ENCODE measurements around the gene ADGB.

- RAMPAGE, long total RNA = no peak
- RRBS = no CpG with 5 or more reads among the region's 2 CpGs
These were observed 20.7 kb downstream of the STX11 start for GRCh38 chr6:144171099-144171382.

- RAMPAGE, long total RNA = no peak
- RRBS = no CpG with 5 or more reads among the region's 5 CpGs
These were observed 24.4 kb downstream of the STX11 start for GRCh38 chr6:144174731-144175118.

DNA sequence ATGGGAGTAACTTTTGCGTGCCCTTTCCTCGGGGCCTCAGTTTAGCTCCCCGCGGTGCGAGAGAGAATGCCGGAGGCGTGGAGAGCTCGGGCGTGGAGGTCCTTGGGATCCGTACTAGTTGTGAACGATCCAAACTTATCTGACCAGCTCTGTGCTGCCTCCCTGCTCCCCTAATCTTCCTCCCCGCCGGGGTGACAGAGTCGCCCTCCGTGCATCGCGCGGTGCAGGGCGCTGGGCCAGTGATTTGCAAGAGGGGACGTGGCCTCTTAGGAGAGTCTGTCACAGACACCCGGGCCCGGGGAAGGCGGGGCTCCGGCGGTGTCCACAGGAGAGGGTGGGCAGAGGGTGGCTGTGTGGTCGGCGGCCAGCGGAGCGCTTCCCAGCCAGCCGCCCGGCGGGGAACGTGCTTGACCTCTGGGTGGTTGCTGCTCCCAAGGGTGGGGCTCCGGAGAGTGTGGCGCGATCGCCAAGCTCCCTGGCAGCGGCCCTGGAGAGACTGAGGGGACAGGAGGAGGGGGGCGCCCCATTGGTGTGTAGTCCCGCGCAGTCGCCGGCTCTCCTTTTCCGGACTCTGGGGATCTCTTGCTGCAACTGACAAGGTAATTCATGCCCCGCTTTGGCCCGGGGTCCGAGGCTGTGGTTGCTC is 961 bp downstream of the UTRN start:
- RAMPAGE, long total RNA = no peak
- RRBS = 1% methylated on average over 34 of the region's 47 CpGs

GRCh38 chr6:144298209-144298713 is 13.1 kb downstream of the UTRN start:
- RAMPAGE, long total RNA = no peak
- RRBS = no CpG with 5 or more reads among the region's 7 CpGs

DNA sequence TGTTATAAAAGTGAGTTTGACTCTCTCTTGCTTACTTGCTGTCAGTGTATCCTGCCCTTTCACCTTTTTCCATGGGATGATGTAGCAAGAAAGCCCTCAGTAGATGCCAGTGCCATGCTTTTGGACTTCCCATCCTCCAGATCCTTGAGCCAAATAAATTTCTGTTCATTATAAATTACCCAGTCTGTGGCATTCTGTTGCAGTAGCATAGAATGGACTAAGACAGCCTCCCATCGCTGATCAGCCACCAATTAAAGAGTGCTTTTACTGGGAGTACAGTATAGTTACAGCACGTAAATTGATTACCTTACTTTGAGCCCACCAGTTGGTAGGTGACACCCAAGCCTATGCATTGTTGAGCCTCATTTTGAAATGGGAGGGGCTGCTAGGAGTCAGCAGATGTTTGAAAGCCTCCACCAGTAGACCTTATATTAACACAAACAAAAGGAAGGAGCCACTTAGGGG is 40.2 kb downstream of the UTRN start:
- RAMPAGE, long total RNA = no peak
- RRBS = no CpG with 5 or more reads among the region's 2 CpGs

- RAMPAGE, long total RNA = no peak
- RRBS = no CpG with 5 or more reads among the region's 6 CpGs
These were observed 50.8 kb downstream of the UTRN start for GRCh38 chr6:144335784-144336471.

- RAMPAGE, long total RNA = no peak
- RRBS = no CpG with 5 or more reads among the region's 2 CpGs
These were observed 76.9 kb downstream of the UTRN start for GRCh38 chr6:144361844-144362611.

DNA sequence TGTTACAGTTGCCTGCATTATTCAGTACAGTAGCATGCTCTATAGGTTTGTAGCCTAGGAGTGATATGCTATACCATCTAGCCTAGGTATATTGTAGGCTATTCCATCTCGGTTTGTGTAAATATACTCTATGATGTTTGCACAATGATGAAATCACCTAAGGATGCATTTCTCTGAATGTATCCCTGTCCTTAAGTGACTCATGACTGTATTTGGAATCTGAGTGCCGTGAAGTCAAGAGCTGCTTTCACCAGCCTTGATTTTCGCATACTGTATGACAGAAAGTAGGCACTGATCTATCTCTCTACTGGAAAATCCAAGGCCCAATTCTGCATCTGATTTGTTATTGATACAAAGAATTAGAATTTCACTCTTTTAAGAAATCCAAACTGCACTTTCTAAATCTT is 129.9 kb downstream of the UTRN start:
- RAMPAGE, long total RNA = no peak
- RRBS = no CpG with 5 or more reads among the region's 3 CpGs

DNA sequence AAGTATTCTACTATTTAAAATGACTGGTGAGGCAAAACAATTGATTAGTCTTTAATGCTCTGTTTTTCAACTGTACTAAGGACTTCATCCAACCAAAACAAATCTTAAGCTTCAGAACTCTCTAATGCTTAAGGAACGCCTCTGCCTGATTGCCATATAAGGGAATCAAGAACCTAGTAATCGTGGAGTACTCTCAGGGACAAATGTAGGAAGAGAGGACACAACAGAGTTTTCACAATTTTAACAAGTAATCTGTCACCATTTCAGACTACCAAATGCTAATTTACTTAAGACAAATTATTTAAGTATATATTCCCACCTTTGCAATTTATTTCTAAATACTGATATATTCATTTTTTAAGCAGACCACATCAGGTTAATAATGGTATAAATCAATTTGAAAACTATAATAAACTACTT is 16.0 kb downstream of the FBXO30 start:
- RAMPAGE, long total RNA = no peak
- RRBS = no CpG with 5 or more reads among the region's 2 CpGs

DNA sequence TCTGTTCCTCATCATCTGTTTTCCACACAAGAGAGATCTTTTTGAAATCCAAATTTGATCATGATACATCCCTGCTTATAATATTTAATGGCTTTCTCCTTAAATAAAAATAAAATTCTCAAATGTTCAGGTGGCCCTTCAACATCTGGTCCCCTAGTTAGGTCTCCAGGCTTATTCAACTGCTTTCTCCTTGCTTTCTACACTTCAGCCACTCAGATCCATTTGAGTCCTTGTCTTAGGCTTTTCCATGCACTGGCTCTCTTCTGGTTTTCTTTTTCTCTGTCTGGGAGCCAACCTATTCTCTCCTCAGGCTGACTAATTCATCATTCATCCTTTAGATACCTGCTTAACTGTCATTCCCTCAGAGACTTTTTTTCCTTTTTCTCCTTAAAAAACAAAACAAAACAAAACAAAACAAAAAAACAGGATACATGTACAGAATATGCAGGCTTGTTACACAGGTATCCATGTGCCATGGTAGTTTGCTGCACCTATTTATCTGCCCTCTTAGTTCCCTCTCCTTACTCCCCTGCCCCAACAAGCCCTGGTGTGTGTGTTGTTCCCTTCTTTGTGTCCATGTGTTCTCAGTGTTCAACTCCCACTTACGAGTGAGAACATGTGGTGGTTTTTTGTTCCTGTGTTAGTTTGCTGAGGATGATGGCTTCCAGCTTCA is 56.6 kb downstream of the SHPRH start:
- RAMPAGE, long total RNA = no peak
- RRBS = no CpG with 5 or more reads among the region's 1 CpG

GRCh38 chr6:145964702-145964905 is 446 bp upstream of the SHPRH start:
- RAMPAGE, long total RNA = no peak
- RRBS = no CpG with 5 or more reads among the region's 10 CpGs

- RAMPAGE, long total RNA = no peak
- RRBS = no CpG with 5 or more reads among the region's 31 CpGs
These were observed at the start of gene ADGB for GRCh38 chr6:146598737-146599266. Gene ADGB (plus strand): TSS chr6:146598972.

DNA sequence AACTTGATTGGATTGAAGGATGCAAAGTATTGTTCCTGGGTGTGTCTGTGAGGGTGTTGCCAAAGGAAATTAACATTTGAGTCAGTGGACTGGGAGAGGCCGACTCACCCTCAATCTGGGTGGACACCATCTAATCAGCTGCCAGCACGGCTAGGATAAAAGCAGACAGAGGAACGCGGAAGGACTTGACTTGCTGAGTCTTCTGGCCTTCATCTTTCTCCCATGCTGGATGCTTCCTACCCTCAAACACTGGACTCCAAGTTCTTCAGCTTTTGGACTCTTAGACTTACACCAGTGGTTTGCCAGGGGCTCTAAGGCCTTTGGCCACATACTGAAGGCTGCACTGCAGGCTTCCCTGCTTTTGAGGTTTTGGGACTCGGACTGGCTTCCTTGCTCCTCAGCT is 256.0 kb downstream of the ADGB start:
- RAMPAGE, long total RNA = no peak
- RRBS = no CpG with 5 or more reads among the region's 5 CpGs

GRCh38 chr6:147201771-147202266 is 2.4 kb upstream of the STXBP5 start:
- RAMPAGE, long total RNA = no peak
- RRBS = no CpG with 5 or more reads among the region's 8 CpGs

GRCh38 chr6:147315172-147315843 is 111.1 kb downstream of the STXBP5 start:
- RAMPAGE, long total RNA = no peak
- RRBS = no CpG with 5 or more reads among the region's 4 CpGs

GRCh38 chr6:147363279-147363859 is 145.1 kb upstream of the SAMD5 start:
- RAMPAGE, long total RNA = no peak
- RRBS = no CpG with 5 or more reads among the region's 6 CpGs

GRCh38 chr6:147366141-147366901 is 142.2 kb upstream of the SAMD5 start:
- RAMPAGE, long total RNA = no peak
- RRBS = no CpG with 5 or more reads among the region's 6 CpGs

DNA sequence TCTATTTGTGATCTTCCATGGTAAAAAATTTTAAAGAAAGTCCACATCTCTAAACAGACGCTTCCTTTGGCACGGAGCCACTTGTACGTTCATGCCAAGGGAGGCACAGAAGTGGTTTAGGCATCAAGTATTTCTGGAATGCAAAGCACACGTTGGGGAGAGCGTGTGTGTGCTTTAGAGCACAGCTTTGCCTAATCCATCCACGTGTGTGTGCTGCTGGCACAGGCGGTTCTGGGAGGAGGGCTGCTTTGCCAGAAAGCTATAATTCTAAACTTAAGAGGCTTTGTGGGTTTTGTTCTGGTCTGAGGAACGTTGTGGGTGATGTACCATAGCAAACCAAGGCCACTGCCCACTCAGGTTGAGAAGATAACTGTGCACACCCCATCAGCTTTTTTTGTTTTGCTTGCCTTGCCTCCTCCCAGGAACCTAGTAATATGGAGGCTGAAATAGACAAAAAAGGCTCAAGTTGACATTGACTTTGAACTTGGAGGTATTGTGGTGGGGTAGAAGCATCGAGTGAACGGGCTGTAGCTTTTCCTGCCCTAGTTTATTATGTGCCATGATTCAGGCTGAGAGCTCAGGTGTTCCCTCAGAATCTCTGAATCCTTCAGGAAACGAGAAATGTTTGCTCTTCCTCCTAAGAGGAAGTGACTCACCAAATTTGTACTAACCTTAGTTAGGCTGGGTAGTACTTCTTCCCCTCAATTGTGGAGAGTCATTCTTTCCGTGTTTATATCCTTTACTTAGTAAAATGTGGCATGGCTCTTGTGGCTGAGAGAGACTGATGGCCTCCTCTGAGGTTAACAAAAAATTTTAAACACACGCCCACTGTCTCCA is 98.7 kb downstream of the SASH1 start:
- RAMPAGE, long total RNA = no peak
- RRBS = no CpG with 5 or more reads among the region's 13 CpGs

- RAMPAGE, long total RNA = no peak
- RRBS = no CpG with 5 or more reads among the region's 19 CpGs
These were observed 170.7 kb downstream of the SASH1 start for GRCh38 chr6:148512972-148514176.

- RAMPAGE, long total RNA = no peak
- RRBS = over 99% methylated on average over 4 of the region's 23 CpGs
These were observed 191.0 kb downstream of the SASH1 start for GRCh38 chr6:148533451-148534129.

Measured in hepatocyte (in vitro differentiated cells and primary cell).